Hair follicle dermal papilla cell (primary cell): ENCODE results near the gene KCNV2.

DNA sequence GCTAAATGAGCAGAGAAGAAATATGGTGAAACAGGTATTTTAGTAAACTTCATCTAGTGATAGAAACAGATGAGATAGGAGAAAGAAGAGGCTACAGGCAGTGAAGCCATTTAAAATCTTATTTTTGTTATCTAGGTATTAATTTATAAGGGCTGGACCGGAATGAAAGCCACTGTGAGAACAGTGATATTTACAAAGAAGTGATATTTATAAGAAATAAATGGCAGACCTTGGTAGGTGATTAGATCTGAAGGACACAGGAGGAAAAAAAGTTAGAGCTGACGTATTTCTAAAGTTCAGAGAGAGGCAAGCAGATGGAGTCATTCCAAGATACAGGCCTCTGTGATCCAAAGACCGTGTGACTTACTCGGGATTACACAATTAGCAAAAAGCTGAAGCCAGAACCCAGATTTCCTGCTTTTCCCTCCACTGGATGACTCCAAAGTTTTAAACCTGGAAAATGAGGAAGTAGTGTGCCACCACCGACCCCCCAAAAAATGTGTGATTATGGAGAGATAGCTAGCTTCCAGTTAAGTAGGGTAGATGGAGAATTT is 3.2 kb upstream of the DOCK8 start:
- CAGE, long polyA plus RNA, result no peak

GRCh38 chr9:278289-279405 is 64.0 kb downstream of the DOCK8 start:
- CAGE, long polyA plus RNA, result no peak

DNA sequence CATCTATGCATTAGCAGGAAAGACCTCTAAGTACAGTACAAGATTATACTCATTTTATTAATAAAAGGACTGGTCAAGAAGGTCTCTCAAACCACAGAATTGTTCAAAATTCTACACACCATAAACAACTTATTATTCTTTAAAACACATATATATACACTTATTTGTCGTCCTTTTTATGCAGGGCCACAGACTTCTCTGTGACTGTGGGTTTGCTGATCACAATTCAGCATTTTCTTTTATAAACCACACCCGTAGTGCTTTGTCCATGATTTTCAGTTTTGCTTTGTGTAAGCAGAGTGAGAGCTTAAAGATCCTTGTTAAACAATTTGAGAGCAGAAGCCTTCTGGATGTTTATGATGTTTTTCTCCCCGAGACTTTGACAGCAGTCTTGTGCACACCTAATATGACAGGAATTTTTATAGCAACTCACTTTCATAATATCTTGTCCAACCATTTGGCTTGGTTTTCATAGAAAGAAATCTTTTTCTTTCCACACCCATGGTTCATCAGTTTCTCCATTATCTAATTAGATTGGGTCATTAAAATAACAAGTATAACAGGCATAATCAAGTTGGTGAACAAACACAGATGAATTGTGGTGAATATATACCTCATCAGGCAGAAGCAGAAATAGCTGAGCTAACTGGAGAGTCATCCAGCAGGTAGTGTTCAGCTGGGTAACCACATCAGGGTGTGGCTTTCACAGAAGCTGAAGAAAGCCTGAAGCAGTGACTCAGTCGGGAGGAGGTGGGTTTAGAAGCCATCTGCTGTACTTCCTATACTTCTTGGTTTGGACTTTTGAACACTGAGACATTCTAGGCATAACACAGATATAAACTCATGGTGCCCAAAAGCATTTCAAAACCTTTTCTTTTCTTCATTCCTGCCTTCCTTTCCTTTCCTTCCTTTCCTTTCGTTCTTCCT is 57.1 kb upstream of the KANK1 start:
- CAGE, long polyA plus RNA, result no peak

DNA sequence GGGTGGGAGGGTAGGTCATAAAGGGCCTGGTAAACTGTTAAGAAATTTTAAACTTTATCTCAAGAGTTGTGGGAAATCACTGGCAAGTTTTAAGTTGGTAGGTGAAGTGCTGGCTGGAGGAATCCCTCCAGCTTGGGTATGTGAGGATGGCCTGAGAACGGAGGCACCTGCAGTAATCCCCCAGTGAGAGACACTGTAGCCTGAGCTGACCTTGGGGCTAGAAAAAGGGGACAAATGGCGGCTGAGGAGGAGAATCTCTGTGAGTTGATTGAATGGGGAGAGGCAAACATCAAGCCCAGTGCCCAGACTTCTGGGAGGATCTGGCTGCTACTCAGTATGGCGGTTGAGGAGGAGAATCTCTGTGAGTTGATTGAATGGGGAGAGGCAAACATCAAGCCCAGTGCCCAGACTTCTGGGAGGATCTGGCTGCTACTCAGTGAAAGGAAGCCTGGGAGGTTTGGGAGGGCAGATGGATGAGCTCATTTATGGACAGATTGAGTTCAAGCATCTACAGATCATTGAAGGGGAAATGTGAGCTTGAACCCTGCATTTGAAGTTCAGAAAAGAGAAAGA is 40.4 kb downstream of the KANK1 start:
- CAGE, long polyA plus RNA, result no peak

DNA sequence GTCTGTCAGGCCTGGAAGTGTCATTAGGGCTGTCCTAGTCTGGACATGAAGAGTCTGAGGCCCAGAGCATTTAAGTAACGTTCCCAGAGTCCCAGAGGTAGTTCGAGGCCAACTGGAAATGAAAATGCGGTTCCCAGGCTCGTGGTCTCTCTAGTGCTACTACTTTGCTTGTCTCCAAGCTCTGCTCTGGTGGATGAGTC is 148.6 kb downstream of the KANK1 start:
- CAGE, long polyA plus RNA, result no peak

DNA sequence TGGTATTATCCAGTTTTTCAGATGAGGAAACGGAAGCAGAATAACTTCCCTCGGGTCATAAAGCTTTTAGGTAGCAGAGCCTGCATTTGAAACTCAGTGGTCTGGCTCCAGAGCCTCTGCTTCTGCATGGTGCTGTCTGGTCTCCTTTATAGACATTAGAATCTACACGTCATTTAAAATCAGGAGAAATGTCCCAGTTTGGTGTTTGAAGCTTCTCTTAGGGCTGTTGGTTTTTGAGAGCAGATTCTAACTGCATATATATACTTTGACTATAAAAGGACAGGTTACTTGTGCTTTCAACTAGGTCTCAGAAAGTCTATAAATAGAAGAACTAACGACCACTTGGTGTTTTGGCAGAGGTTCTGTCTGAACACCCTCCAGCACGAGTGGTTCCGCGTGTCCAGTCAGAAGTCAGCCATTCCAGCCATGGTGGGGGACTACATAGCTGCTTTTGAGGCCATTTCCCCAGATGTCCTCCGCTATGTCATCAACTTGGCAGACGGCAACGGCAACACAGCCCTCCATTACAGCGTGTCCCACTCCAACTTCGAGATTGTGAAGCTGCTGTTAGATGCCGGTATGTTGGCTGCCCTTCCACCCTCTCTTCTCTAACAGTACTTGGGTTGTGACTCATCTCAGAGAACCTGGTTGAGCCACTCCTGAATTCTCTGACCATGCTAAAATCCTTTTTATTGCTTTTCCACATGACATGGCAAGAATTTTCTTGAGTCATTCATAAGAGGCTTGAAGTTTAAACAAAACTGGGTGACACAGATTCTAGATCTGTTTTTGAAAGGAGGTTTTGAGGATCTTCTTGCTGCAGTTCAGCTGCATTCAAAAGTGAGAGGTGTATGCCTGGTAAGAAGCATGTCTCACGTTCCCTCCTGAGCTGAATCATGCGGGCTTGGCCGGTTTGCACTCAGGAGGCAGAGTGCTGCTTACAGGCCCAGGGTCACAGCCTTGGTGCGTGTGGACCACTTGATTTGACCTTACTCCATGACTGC is 103.3 kb upstream of the DMRT1 start:
- CAGE, long polyA plus RNA, result no peak

DNA sequence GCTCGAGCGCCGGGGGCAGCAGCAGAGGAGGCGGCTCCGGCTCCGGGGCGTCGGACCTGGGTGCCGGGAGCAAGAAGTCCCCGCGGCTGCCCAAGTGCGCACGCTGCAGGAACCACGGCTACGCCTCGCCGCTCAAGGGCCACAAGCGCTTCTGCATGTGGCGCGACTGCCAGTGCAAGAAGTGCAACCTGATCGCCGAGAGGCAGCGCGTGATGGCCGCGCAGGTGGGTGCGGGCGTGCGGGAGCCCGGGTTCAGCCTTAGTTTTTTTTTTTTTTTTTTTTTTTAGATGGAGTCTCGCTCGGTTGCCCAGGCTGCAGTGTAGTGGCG is 436 bp downstream of the DMRT1 start:
- CAGE, long polyA plus RNA, result no peak

DNA sequence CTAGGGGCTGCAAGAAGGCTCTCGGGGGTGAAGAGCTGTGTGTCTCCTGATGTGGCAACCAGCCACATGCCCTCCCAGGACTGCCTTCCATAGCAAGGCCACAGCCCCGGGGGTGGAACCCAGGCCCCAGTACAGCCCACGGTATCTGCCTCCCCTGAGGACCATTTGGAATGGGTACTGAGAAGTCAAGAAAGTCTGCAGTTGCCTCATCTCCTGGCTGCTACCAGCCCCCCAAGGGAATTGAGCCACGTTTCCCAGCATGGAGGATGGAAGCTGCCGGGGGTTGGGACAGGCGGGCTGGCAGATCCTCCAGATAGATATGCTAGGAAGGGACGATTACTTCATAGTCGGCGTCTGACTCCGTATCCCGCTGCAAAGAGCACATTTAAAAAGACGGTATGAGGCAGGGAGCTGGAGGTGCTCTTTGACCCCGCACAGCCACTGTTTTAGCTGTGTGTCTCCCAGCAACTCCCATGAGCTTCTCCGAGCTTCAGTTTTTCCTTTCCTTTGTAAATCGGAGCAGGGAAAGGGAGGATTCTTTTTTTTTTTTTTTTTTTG is 5.5 kb upstream of the DMRT2 start:
- CAGE, long polyA plus RNA, result no peak

- CAGE, long polyA plus RNA, result no peak
These were observed 24.3 kb downstream of the SMARCA2 start for GRCh38 chr9:2039355-2040029.

GRCh38 chr9:2107938-2108617 is 92.9 kb downstream of the SMARCA2 start:
- CAGE, long polyA plus RNA, result no peak

DNA sequence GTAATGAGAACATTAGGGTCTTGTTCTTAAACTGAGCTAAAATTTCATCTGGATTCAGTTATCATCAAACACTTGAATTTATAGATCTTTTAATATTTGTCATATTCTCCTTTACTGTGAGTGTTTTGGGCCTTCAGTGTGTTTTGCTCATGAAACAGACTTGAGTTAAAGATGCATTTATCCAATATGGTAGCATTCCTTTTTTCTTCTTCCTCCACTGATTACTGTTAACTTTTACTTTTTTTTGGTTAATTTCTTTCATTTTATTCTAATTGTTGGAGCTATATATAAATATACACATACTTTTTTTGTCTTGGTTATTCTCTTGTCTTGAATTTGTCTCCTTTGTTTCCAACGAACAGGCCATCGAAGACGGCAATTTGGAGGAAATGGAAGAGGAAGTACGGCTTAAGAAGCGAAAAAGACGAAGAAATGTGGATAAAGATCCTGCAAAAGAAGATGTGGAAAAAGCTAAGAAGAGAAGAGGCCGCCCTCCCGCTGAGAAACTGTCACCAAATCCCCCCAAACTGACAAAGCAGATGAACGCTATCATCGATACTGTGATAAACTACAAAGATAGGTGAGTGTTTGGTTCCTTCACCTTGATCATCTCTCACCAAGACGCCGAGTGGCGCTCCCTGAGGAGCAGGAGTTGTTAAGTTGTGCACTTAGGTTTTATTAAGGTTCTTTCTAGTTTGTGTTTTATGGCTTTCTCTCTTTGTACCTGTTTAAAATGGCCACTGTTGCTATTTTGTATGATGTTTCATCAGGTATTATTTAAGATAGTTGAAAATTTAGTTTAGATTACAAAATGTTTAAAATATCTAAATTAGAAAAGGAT is 146.4 kb downstream of the SMARCA2 start:
- CAGE, long polyA plus RNA, result no peak

GRCh38 chr9:2242669-2243414 is 227.7 kb downstream of the SMARCA2 start:
- CAGE, long polyA plus RNA, result no peak

DNA sequence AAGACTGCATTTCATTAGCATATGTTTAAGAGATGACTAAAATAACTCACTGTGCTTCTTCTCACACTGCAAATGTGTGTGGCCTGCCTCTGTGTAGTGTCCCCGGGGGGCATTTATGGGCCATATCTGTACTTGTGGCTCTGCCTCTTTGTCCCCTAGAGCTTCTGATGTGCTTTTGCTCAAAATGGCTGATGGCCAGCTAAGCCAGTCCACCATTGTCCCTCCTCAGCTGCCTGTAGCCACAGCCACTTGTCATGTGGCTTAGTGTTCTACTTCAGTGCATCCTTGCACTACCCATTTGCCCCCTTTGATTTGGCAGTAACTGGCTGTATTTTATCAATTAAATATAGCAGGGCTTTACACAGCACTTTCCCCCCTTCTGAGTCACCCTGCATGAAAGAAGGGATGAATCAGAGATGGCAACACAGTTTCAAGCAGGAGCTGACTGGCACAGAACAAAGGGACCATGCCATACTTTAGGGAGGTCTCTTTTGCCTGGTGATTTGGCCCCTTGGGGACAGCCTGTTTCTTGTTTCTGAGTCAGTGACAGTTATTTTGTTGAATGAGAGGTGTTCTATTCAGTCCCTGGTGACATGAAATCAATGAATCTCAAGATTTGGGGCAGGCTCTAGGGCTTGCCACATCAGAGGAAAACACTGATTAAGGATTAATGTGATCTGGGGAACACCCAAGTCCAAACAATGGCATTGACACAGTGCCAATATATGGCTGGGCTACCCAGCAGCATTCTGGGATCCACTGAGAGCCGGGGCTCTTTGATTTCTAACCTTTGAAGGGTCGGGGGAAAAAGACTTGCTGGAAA is 245.5 kb downstream of the SMARCA2 start:
- CAGE, long polyA plus RNA, result no peak

- CAGE, long polyA plus RNA, result no peak
These were observed 274.2 kb downstream of the SMARCA2 start for GRCh38 chr9:2289357-2289740.

DNA sequence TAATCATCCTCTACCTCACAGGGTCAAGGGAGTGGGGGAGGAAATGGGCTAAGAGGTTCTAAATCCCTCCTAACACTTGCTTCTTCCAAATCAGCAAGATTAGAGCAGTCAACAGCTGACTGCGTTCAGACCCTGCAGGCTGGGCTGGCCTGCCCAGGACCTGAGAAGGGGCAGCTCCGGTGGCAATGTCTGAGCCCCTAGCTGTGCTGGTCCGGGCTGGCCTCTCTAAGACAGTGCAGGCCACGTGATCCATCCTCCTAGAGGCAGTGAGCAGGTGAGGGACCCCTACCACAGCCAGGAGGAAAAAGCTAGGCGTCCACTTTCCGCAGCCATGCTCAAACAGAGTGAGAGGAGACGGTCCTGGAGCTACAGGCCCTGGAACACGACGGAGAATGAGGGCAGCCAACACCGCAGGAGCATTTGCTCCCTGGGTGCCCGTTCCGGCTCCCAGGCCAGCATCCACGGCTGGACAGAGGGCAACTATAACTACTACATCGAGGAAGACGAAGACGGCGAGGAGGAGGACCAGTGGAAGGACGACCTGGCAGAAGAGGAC is at the start of gene KCNV2:
KCNV2 (plus strand) TSS at position 102 of the 556 bp plus-strand sequence.
- CAGE, long polyA plus RNA, result no peak

DNA sequence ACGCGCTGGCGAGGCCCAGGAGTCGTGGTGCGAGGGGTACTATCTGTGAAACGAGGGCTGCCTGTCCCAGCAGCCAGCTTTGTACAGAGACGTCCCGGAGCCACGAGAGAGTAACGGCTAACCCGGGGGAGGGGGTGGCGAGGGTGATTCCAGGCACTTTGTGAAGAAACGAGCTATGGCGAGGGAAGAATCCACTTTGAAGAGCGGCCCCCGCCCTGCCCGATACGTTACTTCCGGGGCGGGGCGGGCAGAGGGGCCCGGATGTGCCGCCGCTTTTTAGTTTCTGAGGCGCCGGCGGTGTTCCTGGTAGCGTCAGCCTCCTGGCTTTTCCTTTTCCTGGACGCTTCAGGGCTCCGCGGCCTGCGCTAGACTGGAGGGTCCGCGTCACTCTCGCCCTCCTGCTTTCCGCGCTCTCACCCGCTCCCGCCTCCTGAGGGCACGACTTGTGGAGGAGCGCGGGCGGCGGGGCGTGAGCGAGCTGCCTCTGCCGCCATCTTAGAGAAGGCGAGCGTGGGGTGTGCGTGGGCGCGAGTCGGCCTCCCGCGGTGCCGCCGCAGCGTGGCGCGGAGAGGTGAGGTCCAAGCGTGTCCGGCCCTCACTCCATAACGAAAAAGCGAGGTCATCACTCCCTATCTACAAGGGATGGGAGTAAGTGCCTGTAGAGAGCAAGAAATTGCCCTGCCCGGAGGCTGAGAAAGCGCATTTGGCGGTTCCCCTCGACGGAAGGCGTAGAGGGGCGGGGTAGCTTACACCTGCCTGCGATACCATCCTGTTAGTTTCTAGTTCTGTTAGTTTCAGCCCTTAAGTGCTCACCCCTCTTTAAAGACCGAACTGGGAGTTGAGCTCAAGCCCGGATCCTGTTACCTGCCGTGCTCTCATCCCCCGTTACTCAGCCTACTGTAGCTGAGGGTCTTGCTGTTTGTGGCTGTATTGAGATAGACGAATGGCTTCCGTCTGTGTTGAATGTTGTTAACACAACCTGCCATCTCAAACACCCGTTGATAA is 708 bp upstream of the RFX3 start:
- CAGE, long polyA plus RNA, result no peak

- CAGE, long polyA plus RNA, result no peak
These were observed 1.8 kb upstream of the RFX3 start for GRCh38 chr9:3527615-3527953.

DNA sequence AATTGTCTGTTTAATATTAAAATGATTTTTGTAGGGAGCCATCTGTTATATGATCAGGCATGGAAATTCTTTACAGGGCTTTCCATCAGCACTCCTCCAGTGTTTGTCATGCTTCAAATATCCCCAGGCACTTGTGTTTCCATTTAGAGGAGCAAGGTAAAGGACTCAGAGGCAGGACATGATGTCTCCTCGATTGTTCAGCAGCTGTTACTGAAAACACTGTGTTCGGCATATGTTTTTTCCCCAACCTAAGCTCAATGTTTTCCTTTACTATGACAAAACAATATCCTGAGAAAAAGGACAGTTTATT is 172.3 kb upstream of the RFX3 start:
- CAGE, long polyA plus RNA, result no peak

DNA sequence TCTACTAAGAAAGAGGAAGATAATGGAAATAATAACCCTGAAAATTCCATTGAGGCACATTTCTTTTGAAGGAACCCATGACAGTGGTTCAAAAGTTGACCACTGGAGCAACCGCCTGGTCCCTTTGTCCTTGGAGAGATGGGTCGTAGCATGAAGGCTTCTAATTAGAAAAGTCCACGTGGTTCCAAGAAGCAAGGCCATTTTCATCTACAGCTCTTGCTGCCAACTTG is 314.7 kb upstream of the RFX3 start:
- CAGE, long polyA plus RNA, result no peak

DNA sequence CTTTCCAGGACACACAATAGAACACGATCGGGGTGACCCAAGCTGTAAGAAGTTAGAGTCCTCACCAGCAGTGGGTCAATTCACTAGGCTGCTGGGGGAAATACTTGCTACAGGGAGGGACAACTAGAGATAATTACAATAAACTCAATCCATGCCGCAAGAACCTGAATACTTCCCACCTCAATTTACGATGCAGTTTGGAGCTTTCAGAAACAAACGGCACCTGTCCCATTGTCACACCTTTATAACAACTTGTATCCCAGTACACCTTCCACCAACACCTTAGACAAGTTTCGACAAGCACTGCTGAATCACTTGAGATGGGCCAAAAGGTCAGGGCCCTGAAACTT is 194.1 kb downstream of the GLIS3 start:
- CAGE, long polyA plus RNA, result no peak